ENCODE results near the genes RNF207 and PLEKHG5.

GRCh38 chr1:3547292-3548112 is 63.8 kb downstream of the MEGF6 start:
- RRBS, result 67% methylated on average over 8 of the region's 28 CpGs

DNA sequence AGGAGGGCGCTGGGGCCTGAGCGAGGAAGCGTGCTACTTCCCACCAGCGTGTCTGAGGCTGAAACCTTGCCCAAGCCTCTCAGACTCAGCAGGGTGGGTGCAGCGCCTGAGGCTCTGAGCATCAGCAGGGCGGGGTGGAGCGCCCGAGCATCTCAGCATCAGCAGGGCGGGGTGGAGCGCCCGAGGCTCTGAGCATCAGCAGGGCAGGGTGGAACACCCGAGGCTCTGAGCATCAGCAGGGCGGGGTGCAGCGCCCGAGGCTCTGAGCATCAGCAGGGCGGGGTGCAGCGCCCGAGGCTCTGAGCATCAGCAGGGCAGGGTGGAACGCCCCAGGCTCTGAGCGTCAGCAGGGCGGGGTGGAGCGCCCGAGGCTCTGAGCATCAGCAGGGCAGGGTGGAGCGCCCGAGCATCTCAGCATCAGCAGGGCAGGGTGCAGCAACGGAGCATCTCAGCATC is 9.6 kb downstream of the WRAP73 start:
- RRBS, result no CpG with 5 or more reads among the region's 26 CpGs

GRCh38 chr1:3869514-3870314 is 12.4 kb downstream of the DFFB start:
- RRBS, result 93% methylated on average over 4 of the region's 31 CpGs

DNA sequence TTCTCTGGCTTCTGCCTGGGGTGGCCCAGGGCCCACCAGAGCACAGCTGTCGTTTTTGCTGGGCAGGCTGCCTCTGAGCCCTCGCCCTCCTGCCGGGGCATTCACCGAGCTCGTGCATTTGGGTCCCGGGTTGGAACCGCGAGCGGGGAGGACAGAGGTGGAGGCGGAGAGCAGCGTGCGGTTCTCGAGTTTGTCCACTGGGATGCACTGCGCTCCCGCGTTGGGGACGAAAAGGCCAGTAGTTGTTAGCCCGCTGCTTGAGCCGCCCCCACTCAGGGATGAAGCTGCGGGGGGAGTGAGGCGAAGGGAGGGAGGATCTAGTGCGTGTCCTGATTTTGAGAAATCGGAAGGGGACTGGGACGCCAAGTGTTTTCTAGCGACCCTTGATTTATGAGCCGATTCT is 1.9 kb downstream of the AJAP1 start:
- RRBS, result 4% methylated on average over 2 of the region's 26 CpGs

DNA sequence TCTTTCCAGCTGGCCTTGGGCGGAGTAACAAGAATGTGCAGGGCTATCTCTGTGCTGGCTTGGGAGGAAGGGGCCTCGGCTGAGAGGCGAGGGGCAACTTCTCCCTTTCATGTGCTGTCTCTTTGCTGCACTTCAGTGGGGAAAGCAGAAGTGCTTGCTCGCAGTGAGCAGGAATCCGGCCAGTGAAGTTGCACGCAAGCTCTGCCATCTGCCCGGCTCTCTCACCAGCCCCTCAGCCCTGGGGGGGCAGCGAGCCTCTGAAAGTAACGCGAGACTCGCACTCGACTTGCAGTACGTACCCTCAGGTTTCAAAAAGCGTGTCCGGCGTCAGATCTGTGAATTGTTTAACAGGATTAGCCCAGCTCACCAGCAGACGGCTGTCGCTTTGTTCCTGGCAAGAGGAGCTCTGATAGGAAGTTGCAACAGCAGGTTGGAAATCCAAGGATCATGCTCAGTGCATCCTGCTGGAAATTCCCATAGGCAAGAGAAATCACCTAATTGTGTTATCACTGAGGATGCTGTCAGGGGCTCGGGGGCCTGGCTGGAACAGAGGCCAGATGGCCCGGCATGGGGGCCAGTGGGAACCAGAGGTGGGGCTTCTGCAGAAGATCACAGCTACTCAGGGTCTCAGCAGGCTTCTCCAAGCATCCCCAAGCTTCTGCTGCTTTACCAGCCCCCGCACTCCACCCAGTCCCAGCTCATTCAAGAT is 221.0 kb downstream of the NPHP4 start:
- RRBS, result 0% methylated on average over 4 of the region's 21 CpGs

DNA sequence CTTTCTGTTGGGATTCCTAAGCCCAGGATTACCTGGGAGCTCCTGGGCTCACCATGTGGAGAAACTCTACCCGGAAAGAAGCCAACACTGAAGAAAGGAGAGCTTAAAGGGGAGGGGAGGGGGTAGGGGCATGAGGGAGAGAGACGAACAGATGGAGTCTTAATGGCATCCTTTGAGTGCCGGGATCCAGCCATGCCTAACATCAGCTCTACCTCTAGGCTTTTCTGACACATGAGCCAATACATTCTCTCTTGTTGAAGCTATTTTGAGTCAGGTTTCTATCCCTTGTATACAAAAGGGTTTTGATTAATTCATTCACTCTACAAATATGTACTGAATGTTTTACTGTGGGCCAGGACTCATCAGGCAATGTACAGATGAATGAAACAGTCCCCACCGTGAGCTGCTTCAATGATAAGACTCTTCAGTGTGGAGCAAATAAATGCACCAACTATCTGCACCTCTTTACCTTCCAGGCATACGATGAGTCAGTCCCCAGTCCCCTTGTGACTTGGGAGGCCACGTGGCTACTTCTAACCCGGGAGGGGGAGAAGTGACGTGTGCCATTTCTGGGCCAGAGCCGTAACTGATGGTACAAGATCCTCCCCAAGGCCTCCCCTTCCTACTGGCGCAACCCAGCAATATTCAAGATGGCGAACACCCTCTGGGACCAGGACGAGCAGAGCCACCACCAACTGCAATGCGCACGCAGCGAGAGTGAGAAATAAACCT is 74.8 kb downstream of the NPHP4 start:
- RRBS, result 85% methylated on average over 2 of the region's 15 CpGs

DNA sequence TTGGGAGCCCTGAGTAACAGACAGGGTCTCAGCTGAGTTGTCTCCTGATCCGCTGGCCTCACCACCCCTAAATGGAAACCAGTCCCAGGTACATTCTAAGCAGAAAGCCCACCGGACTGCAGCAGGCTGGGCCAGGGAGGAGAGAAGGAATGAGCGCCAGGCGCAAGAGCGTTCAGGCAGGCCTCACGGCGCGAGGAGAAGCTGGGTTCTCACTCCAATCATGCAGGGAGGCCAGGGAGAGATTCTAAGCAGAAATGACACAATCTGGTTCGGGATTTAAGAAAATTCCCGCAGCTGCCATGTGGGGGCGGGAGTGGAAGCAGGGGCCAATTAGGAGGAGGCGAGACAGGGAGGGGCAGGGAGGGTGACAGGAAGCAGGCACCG is 12.0 kb downstream of the NPHP4 start:
- RRBS, result no CpG with 5 or more reads among the region's 13 CpGs

GRCh38 chr1:5991350-5991569 is 965 bp downstream of the NPHP4 start:
- RRBS, result no CpG with 5 or more reads among the region's 14 CpGs

- RRBS, result no CpG with 5 or more reads among the region's 7 CpGs
Observed at GRCh38 chr1:6012503-6012933, 20.3 kb upstream of the NPHP4 start.

GRCh38 chr1:6127238-6128346 is 52.5 kb downstream of the CHD5 start:
- RRBS, result 16% methylated on average over 16 of the region's 58 CpGs

GRCh38 chr1:6183032-6183504 is 2.9 kb upstream of the CHD5 start:
- RRBS, result no CpG with 5 or more reads among the region's 11 CpGs

DNA sequence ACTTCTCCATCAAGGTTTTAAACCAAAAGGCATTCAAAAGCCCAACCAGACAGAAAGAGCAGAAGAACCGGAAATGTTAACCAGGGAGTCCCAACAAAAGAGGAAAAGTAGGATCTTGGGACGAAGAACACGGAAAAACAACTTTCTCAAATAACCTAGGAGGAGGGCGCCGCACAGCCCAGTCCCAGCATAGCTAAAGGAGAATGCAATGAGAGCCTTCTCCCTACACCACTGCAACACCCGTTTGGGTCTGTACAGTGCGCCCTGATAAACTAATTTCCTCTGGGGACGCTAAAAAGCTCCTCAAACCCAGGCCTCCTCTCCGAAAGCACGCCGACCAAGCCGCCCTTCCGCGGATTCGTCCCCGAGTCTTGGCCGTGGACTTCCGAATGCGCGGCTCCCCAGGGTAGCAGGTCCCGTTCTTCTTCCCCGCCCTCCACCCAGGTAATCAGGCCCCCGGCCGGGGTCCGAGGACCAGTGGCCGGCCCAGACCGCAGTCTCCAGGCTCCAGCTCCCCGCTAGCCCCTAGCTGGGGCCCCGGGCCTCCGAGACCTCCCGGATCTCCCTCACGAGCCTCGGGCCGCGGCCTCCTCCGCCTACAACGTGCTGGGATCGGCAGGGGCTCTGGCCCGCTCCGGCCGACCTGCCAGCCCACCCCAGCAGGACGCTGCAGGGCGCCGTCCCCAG is 456 bp downstream of the RPL22 start:
- RRBS, result 1% methylated on average over 17 of the region's 44 CpGs

DNA sequence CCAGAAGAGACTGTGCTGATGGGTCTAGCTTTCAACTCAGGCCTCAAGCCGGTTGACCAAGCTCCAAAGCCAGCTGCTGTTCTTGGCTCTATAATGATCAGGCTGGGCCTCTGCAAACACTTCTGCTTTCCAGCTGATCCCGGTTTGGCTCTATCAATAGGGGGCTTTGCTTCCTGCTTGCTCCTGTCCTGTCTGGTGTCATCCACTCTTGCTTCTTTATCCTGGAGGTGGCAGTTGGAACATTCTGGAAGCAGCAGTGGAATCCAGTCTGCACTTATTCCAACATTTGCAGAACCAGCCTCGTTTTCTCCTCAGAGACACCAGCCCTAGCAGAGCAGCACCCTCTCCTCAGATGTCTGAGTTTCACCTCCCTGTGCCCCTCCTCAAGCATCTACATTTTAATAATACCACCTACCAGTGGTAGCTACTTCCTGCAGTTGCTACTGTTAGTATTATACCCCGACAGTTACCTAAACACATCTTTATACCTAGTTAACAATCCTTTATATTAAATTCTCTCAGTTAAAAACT is 1.2 kb upstream of the RPL22 start:
- RRBS, result 60% methylated on average over 2 of the region's 4 CpGs

DNA sequence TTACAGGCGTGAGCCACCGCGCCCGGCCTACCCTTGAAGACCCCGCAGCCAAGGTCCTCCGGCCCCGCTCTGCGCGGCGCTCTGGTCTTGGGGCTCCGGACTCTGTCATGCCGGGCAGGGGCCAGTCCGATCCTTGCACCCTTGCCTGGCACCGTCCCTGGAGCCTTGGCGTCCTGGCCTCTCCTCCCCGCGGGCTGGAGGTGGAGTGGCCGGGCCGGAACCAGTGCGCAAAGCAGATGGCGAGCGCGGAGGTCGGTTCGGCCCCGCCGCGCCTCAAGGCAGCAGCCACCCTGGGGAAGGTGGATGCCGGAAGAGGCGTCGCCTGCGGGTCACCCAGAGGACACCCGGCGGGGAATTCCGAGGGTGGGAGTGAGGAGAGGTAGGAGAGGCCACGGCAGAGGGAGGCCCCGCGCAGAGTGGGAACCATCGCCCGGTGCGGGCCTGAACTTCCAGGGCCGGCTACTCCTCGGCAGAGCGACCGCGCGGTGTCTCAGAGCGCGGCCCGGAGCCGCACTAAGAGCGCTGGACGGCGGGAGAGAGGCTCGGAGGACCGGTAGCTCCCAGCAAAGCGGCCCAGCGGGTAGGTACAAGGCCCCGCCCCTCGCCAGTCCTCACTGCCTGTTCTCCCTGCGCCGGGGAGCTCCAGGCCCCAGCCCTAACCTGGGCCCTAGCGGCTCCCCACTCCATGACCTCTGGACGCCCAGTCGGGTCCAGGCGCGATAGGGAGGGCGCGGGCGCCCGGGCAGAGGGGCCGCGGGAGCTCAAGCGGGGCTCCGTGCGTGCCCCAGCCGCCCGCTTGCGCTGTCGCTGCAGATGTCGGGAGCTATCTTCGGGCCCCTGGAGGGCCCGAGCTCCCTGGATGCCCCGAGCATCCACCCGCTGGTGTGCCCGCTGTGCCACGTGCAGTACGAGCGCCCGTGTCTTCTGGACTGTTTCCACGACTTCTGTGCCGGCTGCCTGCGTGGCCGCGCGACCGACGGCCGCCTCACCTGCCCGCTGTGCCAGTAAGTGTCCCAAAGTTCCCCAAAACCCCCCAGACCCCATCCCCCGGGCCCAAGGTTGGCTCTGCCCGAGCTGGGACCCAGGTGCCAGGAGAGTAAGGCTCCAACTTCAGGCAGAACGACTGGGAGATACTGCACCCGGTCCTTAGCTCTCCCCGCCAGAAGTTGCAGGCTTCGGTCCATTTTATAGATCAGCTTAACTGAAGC is at the start of gene RNF207:
RNF207 (plus strand) TSS at position 397 of the 1,208 bp plus-strand sequence.
- RRBS, result 4% methylated on average over 63 of the region's 106 CpGs

DNA sequence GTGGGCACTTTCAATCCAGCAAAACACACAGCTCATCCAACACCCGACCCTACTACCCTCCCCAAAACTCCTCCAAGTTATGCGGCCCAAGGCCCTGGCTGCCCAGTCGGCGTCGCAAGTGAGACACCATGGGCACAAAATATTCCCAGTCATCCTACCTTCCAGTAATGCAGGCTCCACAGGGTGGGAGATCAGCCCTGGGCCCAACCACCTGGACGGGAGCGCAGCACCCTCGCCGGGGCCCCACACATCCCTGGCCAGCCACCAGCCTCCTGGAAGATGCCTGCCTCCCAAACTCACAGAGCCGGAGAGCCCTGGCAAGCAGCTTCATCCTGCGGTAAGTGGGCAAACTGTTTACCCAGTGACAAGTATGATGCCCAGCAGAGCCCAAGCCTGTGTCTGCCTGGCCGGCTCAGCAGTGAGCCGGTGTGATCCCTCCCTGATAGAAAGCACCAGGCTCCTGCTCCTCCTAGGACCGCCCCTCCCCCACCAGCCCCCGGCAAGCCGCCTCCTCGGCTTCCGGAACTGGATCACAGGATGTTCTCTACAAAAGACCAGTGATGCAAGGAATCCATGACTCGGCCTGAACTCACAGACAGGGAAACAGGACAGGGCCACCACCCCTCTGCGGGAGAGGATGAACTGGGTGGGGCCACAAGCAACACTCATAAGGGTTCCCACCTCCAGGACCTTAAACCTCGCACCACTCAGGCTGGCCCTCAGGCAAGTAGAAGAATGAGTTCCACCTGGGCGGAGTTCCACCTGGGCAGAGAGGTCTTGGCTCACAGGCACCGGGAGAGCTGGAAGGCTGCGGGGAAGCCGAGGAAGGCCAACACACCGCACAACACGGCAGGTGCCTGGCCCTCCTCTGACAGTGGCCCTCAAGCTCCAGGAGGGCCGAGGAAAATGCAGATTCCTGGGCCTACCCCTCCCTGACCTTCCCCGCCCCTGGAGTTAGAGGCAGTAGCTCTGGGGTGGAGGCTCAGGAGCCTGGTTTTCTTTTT is 7.9 kb downstream of the ACOT7 start:
- RRBS, result 7% methylated on average over 7 of the region's 29 CpGs

GRCh38 chr1:6464202-6465016 is 1.6 kb downstream of the TNFRSF25 start:
- RRBS, result no CpG with 5 or more reads among the region's 15 CpGs

GRCh38 chr1:6481912-6482818 is 9.3 kb downstream of the PLEKHG5 start:
- RRBS, result no CpG with 5 or more reads among the region's 16 CpGs

GRCh38 chr1:6485324-6486453 is 5.8 kb downstream of the PLEKHG5 start:
- RRBS, result 2% methylated on average over 33 of the region's 71 CpGs

- RRBS, result 2% methylated on average over 19 of the region's 67 CpGs
Observed at GRCh38 chr1:6490228-6491111, 997 bp downstream of the PLEKHG5 start.

- RRBS, result no CpG with 5 or more reads among the region's 15 CpGs
Observed at GRCh38 chr1:6491112-6492118, at the start of gene PLEKHG5. TSS of gene PLEKHG5 (minus strand) at chr1:6491667.

All from non-pigmented ciliary epithelial cell (primary cell).